ENCODE measurements around the genes NFX1, ANKRD18B and ENSG00000187186.

CAGE:
- cytosol, long polyA minus RNA: start-site peak on the plus strand at chr9:33290536-33290563, 32 reads
- cytosol, long polyA plus RNA: no peak
- long polyA plus RNA: start-site peak on the plus strand at chr9:33290535-33290557, 192 and 155 reads in 2 replicates
- nucleus, long polyA minus RNA: start-site peak on the plus strand at chr9:33290496-33290561, 128 reads
- nucleus, long polyA plus RNA: start-site peak on the plus strand at chr9:33290464-33290563, 343 and 384 reads in 2 replicates
Observed at GRCh38 chr9:33289972-33290772, at the start of gene NFX1. Gene NFX1 (plus strand): TSS chr9:33290516.

DNA sequence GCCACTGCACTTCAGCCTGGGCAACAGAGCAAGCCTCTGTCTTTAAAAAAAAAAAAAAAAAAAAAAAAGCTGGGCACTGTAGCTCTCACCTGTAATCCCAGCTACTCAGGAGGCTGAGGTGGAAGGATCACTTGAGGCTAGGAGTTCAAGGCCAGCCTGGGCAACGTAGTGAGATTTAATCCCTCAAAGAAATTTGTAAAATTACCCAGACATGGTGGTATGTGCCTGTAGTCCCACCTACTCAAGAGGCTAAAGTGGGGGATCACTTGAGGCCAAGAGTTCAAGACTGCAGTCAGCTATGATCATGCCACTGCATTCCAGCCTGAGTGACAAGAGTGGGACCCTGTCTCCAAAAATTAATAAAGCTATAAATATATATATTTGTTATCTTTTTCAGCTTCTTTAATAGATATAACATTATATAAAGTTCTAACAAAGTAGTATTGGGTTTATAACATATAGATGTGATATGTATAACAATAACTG is 36.1 kb downstream of the NFX1 start:
CAGE:
- cytosol, long polyA minus RNA: no peak
- cytosol, long polyA plus RNA: no peak
- long polyA plus RNA: no peak
- nucleus, long polyA minus RNA: no peak
- nucleus, long polyA plus RNA: no peak

DNA sequence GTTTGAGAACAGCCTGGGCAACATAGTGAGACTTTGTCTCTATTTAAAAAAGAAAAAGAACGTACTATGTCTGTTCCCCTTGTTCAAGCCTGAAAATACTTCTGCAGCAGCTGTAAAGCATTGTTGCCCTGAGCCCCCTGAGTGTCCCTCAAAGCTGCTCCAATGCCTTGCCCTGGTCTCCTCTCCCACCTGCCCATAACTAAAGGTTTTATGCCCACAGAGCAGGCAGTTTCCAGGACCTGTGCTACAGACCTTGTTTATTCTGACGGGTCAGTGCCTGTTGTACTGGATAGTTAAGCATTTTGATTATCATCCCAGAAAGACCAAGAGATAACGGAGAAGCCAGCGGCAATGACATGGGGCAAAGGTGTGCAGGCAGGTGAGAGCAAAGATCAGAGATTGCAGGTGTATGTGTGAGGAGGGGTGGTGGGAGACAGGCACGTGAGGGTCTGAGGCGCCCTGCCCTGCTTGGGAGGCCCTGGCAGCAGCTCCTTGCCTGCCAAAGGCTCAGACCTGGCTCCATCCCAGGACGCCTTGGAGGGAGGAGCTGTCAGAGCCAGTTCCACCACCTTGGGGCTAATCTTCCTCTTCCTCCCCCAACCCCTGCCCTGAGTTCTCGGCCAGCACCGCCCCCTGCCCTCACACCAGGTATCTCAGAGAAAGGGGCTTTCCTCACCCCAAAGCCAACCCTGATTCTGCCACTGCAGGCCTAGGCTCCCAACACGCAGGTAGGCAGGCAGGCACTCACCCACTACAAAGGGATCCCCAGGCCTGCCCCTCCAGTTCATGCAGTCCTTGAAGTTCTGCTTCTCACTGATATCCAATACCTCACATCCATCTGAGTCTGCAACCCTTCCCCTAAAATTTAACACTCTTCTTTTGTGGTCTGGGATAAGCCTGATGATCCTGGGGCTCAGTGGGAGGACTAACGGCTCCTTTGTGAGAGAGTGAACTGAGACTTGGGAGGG is 2.0 kb downstream of the AQP3 start:
CAGE:
- cytosol, long polyA minus RNA: no peak
- cytosol, long polyA plus RNA: no peak
- long polyA plus RNA: no peak
- nucleus, long polyA minus RNA: no peak
- nucleus, long polyA plus RNA: no peak

GRCh38 chr9:33523884-33525053 is at the start of gene ANKRD18B:
Gene ANKRD18B (plus strand): TSS chr9:33524251.
CAGE:
- cytosol, long polyA minus RNA: no peak
- cytosol, long polyA plus RNA: no peak
- long polyA plus RNA: start-site peak on the plus strand at chr9:33524205-33524266, 25 and 13 reads in 2 replicates
- nucleus, long polyA minus RNA: start-site peak on the plus strand at chr9:33524193-33524265, 31 reads
- nucleus, long polyA plus RNA: no peak

DNA sequence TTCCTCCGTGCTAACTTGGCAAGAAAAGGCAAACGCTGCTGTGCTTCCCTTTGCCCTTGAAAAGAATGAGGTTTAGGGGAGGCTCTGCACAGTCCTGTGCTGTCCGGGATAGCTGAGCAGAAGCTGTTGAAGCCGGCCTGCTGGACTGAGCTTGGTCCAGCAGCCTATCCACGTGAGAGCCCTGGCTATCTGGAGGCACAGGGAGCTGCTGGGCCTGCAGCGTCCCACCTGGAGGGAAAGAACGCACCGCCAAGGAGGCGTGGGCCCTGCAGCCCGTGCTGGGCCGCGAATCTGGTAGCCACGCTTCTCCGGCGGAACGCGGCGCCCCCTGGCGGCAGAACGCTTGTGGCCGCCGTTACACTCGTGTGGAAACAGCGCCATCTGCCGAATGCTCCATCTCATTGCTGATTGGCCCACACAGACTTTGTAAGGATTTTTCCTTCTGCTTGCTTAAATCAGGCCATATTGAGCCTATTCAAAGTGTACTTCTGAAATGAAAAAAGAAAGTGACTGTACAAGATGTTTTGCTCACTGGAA is 73.4 kb upstream of the PRSS3 start:
CAGE:
- cytosol, long polyA minus RNA: no peak
- cytosol, long polyA plus RNA: no peak
- long polyA plus RNA: no peak
- nucleus, long polyA minus RNA: no peak
- nucleus, long polyA plus RNA: no peak

CAGE:
- cytosol, long polyA minus RNA: no peak
- cytosol, long polyA plus RNA: no peak
- long polyA plus RNA: no peak
- nucleus, long polyA minus RNA: no peak
- nucleus, long polyA plus RNA: no peak
Observed at GRCh38 chr9:33787890-33788466, 7.4 kb upstream of the PRSS3 start.

DNA sequence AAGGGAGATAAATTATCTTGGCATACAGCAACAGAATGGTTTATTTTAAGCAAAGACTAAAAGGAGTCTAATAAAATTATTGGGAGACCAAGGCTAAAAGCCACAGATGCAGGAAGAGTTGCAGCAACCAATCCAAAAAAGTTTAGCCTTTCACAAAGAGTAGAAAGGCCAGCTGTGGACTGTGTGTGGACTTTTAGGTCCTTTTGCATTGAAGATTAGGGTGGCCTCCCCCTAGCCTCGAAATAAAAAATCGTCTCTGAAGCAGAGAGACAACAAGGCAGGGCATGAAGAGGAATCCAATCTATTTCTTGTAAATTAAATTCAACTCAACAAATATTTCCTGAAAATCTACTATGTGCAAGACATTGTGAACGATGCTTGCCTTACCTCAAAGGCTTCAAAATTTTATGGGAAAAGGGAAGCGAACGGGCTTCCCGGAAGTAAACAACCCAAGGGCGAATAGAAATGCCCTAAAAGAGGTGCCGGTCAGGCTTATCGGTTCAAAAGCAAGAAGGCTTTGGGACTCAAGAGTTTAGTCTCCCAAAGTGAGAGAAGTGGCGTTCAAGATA is 656 bp downstream of the KIF24 start:
CAGE:
- cytosol, long polyA minus RNA: no peak
- cytosol, long polyA plus RNA: no peak
- long polyA plus RNA: no peak
- nucleus, long polyA minus RNA: no peak
- nucleus, long polyA plus RNA: no peak

GRCh38 chr9:34381267-34381969 is 4.7 kb upstream of the MYORG start:
CAGE:
- cytosol, long polyA minus RNA: no peak
- cytosol, long polyA plus RNA: no peak
- long polyA plus RNA: no peak
- nucleus, long polyA minus RNA: no peak
- nucleus, long polyA plus RNA: no peak

DNA sequence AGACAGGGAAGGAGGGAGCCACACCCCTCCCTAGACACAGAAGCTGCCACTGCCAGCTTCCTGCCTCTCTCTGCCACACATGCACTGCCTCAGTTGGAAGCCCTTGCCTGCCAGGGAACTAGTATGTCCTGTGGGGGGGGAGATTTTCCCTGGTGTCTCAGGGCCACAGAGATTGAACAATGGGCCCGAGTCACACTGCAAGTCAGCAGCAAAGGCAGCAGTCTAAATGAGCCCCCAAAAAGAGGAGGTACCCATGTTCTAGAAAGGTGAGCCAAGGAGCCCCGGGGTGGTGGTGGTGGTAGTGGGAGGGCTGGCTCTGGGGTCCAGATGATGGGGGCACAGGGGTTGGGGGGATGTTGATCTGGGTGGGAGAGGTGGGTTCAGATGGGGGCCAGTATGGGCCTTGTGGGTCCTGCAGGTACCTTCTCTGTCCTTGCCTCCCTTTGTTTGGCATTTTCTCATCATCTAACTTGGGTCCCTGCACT is 885 bp upstream of the C9orf24 start:
CAGE:
- cytosol, long polyA minus RNA: no peak
- cytosol, long polyA plus RNA: no peak
- long polyA plus RNA: no peak
- nucleus, long polyA minus RNA: no peak
- nucleus, long polyA plus RNA: no peak

DNA sequence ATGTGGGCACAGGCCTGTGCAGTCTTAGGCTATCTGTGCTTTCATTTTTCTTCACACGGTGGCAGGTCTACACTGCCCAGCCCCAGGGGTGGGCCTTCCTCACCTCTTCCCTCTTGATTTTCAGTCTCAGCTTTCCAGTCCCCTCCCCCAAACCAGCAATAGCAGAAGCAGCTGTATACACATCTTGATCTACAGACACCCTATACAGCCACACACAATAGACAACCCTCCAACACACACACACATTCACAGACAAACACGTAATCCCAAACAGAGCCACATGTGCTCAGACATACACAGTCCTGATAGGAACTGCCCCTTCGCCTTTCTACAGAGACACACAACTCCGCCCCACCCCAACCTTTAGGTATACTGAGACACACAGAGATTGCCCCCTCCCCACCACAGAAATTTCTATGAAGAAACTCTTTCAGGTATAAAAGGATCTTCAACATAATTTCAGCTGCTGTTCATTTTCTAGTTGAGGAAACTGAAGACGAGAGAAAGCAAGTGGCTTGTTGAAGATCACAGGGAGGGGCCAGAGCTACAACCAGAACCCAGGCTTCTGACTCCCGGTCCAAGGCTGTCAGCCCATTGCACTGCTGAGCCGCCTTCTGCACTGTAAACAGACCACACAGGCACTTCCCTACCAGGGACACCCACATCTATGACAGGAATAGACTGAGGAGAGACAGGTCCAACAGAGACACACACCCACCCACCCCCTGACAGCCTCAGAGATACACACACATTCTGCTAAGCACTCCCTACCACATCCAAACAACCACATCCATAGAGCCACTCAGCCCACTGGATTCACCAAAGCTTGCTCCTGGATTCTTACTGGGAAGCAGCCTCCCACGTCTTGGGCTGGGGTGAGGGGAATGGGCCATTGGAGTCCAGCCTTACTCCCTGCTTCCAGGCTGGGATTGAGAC is 1.9 kb upstream of the C9orf24 start:
CAGE:
- cytosol, long polyA minus RNA: no peak
- cytosol, long polyA plus RNA: no peak
- long polyA plus RNA: no peak
- nucleus, long polyA minus RNA: no peak
- nucleus, long polyA plus RNA: no peak

CAGE:
- cytosol, long polyA minus RNA: no peak
- cytosol, long polyA plus RNA: no peak
- long polyA plus RNA: no peak
- nucleus, long polyA minus RNA: no peak
- nucleus, long polyA plus RNA: no peak
Observed at GRCh38 chr9:34400556-34401202, 3.1 kb upstream of the C9orf24 start.

CAGE:
- cytosol, long polyA minus RNA: no peak
- cytosol, long polyA plus RNA: no peak
- long polyA plus RNA: no peak
- nucleus, long polyA minus RNA: no peak
- nucleus, long polyA plus RNA: no peak
Observed at GRCh38 chr9:34428456-34429157, 29.8 kb downstream of the FAM219A start.

CAGE:
- cytosol, long polyA minus RNA: no peak
- cytosol, long polyA plus RNA: no peak
- long polyA plus RNA: no peak
- nucleus, long polyA minus RNA: no peak
- nucleus, long polyA plus RNA: no peak
Observed at GRCh38 chr9:34456958-34458018, 1.1 kb downstream of the FAM219A start.

GRCh38 chr9:34559451-34559919 is 30.0 kb downstream of the CNTFR start:
CAGE:
- cytosol, long polyA minus RNA: no peak
- cytosol, long polyA plus RNA: no peak
- long polyA plus RNA: no peak
- nucleus, long polyA minus RNA: no peak
- nucleus, long polyA plus RNA: no peak

DNA sequence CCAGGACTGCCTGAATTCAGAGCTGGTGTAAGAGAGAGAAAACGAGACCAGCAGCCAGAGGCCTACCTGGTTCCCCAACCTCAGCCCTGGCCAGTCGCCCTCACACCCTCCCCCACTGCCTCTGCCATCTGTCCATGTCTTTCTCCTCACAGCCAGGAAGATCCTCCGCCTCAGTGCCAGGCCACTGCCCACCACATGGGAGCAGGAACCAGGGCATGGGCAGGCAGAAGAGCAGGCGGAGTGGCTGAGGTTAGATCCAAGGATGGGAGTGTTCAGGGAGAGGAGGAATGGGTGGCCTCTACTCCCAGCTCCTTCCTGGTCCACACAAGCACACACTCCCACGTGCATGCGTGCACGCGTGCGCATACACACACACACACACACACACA is 18.3 kb downstream of the CNTFR start:
CAGE:
- cytosol, long polyA minus RNA: no peak
- cytosol, long polyA plus RNA: no peak
- long polyA plus RNA: no peak
- nucleus, long polyA minus RNA: no peak
- nucleus, long polyA plus RNA: no peak

CAGE:
- cytosol, long polyA minus RNA: no peak
- cytosol, long polyA plus RNA: no peak
- long polyA plus RNA: no peak
- nucleus, long polyA minus RNA: no peak
- nucleus, long polyA plus RNA: no peak
Observed at GRCh38 chr9:34610900-34612006, 644 bp downstream of the RPP25L start.

CAGE:
- cytosol, long polyA minus RNA: no peak
- cytosol, long polyA plus RNA: no peak
- long polyA plus RNA: no peak
- nucleus, long polyA minus RNA: no peak
- nucleus, long polyA plus RNA: no peak
Observed at GRCh38 chr9:34629155-34629724, 374 bp upstream of the ARID3C start.

GRCh38 chr9:34665451-34666635 is at the start of gene ENSG00000187186:
Gene ENSG00000187186 (minus strand): TSS chr9:34666045.
CAGE:
- cytosol, long polyA minus RNA: start-site peak on the plus strand at chr9:34665607-34665611, 10 reads
- cytosol, long polyA plus RNA: no peak
- long polyA plus RNA: no peak
- nucleus, long polyA minus RNA: no peak
- nucleus, long polyA plus RNA: no peak

DNA sequence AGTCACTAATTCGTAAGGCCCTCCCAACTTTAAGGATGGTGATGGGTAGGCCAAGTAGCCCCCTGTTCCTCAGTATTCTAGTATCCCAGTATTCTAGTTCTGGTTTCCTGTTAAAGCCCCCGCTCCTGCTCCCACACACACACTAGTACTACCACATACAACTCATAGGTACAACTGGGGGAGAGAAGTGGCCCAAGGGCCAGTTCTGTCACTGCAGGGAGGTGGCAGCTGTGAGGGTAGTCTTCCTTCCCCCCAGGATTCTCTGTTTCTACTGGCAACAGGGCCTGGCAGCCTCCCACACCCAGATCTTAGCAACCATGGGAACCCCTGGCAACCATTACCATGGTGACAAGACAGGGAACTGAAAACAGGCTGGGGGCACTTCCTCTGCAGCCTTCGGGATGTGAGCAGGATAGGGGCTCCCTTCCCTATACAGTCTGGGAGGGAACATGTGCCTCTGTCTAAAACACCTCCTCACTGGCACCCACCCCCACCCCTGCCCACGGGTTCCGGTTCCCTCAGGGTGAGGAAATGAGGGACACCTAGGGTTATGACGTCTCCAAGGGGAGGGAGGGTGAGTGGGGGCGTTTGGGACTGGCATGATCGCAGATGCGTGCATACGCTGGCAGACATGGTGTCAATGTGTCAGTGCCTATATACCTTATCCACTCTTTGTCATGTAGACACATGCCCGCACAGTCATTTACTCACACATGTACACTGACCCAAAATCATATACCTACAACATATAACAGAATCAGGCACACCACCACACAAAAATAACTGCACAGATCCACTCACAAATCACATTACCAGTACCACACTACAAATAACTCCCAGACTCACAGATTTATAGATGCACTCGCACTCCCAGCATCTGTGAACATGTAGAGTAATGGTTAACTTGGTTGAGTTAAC is 3.0 kb upstream of the DNAJB5 start:
CAGE:
- cytosol, long polyA minus RNA: no peak
- cytosol, long polyA plus RNA: no peak
- long polyA plus RNA: no peak
- nucleus, long polyA minus RNA: no peak
- nucleus, long polyA plus RNA: no peak

GRCh38 chr9:35054172-35054847 is 12.3 kb downstream of the C9orf131 start:
CAGE:
- cytosol, long polyA minus RNA: no peak
- cytosol, long polyA plus RNA: no peak
- long polyA plus RNA: no peak
- nucleus, long polyA minus RNA: no peak
- nucleus, long polyA plus RNA: no peak

All from keratinocyte (primary cell).